ENCODE data around the gene DDI2.

DNA sequence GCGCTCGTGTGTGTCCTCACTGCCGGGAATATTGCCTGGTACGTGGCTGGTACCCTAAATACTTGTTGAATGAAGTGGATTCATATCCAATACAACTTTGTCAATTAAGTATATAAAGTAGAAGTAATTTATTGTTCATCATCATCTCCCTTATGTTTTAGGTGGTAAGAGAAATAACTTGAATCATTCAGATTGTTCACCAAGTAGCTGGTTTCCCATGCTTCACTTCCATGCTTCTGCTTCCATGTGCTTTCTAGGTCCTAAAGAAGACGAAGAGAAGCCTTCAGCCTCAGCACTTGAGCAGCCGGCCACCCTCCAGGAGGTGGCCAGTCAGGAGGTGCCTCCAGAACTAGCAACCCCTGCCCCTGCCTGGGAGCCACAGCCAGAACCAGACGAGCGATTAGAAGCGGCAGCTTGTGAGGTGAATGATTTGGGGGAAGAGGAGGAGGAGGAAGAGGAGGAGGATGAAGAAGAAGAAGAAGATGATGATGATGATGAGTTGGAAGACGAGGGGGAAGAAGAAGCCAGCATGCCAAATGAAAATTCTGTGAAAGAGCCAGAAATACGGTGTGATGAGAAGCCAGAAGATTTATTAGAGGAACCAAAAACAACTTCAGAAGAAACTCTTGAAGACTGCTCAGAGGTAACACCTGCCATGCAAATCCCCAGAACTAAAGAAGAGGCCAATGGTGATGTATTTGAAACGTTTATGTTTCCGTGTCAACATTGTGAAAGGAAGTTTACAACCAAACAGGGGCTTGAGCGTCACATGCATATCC, 78.4 kb downstream of the PRDM2 start:
- PRO-cap = no peak

- PRO-cap = no peak
Observed at GRCh38 chr1:14238625-14239152, 359.8 kb upstream of the KAZN start.

DNA sequence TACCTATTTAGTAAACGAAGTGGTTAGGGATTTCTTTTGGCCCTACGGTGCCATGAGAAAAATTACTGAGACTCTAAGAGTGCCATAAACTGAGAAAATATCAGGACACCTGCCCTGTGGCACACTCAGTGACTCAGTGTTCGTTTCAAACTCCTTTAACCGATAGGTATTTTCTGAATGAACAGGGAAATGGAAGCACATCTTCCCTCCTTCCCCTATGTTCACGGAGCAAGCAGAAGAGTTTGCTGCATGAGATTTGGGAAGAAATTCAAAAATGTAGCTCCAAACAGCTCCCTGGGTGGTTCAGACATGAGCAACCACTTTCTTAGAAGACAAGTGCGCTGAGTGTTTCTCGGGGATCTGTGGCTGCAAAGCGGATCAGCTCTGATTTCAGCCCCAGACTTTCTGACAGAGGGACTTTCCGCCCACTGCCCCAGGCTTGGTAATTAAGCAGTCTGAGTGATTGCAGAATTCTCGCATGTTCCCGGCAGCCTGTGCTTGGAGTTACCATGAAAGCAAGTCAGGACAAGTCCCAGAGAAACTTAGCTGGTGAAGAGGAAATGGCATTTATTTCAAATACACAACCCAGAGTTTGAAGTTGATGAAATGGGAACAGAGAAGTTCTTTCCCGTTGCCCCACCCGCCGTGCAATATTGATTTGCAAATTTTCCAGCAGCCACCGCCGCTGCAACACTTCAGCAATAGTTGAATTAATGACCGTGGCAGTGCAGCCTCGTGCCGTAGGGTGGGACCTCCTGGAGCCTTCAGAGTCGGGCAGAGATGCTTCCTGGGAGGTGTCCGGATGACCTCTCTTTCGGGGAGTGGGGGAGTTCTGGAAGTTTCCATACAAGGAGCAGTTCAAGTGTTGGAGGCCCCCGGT, 134.5 kb downstream of the KAZN start:
- PRO-cap = no peak

DNA sequence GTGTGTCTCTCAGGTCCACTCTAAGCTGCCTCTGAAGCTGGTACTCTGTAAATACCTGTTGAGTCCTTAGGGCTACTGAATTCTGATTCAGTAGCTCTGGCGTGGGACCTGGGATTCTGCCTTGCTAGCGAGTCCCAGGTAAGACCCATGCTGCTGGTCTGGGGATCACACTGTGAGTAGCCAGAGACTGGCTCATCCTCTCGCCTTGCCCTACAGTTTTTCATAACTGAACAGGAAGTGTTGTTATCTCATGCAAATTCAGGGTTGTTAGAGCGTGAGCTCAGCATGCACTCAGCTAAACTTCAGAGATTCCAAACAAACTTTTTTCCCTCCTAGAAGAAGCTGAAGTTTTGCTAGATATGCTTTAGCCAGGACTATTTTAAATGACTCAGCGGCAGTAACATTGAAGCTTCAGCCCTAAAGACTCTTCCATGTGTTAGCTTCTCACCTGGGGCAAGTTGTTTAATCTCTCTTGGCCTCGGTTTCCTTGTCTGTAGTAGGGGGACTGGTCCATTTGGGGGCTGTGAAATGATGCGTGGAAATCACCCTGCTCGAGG, 271.5 kb upstream of the TMEM51 start:
- PRO-cap = no peak

DNA sequence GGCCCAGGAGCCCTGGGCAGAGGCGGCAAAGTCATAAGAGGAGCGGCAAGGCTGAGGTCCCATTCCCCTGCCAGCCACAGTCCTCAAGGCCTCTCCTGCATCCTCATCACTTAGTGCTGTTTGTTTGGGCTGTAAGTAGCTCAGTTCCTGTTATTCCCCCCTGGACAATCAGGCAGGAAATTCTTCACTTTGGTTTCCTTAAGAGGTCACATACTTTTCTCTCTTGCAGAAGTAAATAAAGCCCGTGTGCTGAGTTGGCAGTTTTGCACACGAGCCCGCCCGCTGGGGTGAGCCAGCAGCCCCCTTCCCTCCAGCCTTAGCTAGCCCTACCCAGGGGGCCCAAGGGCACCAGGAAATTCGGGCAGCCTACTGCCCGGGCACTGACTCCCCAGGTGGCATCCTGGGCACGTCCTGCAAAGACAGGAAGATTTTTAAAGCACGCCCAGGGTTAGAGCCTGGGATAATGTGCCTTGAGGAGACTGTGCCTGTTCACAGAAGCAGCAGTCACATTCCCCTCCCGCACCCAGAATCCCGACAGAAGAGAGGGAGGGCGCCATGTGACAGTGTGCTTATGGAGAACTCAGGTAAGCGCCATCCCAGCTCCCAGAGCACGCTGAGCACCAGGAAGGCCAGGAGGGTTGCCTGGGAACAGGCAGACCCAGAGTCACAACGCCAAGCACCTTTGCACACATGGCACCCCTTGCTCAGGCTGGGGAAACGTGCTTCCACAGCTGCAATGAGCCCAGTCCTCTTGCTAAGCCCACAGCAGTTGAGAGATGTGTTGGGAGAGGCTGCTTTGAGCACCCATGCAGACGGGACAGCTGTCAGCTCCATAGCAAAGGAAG, 144.5 kb upstream of the TMEM51 start:
- PRO-cap = no peak

DNA sequence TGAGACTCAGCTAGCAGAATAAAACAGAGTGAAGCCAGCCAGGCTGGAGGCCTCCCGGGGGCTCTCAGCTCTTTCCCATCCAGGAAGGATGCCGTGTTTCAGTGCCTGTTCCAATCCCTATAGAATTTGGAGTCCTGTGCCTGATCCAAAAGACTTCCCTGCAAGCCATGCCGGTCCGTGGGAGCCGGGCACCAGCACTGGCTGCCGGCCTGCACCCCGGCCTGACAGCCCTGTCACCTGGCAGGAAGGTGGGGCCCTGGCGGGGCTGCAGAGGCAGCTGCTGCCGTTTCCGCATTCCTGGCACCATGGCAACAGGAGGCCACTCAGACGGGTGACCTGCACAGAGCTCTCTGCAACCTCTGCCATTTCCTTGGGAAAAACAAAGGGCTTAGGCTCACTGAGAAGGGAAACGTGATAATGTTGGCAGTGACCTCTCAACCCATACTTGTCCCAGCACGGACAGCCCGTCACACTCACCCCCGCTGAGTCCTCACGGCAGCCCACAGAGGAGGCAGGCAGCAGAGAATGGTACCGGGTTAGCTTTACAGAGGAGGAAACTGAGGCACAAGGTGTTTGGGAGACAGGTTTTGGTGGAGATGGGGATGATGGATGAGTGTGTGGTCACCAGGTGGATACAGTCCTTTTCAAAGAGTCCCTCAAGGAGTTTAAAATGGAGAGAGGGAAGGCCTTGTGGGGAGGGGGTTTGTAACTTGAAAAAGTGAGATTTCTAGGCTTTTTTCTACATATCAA, 63.1 kb upstream of the TMEM51 start:
- PRO-cap = no peak

DNA sequence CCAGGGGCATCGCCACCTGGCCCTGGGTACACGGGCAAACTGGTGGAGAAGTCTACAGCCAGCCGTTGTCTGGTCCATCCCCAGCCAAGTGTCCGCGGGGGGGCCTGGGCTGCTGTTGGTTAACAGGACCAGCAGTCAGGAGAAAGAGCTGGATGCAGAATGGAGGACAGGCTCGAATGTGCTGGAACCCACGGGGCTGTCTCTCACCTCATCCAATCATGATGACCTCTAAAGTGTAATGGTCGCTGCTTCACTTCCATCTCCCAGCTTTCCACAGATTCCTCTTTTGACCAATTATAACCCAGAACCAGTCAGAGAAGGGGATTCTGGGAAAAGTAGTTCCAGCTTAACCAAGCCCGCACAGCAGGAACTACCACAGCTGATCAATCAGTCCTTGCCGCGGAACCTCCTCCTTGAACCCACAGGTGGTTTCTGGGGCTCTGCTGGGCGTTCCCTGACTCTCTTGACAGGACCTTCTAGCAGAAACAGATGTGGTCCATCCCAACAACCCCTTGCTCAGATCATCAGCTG, 17.9 kb downstream of the TMEM51 start:
- PRO-cap = no peak

DNA sequence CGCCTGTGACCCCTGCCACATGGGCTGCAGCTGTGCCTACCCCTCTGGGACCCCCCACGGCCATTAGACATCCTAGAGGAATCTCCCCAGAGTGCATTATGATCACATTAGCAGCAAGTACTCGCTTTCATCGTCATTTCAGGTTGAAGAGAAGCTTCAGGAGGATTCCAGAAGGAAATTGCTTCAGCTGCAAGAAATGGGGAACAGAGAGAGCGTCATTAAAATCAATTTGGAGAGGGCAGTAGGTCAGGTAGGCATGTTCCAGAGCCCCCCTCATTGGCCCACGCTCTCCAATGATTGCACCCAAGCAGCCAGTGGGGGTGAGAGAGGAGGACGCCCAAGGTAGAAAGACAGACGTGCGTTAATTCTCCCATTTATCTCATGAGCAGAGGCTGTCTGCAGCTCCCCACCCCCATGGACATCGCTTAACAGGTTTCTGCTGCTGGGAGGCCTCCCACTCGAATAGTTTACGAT, 77.3 kb downstream of the FHAD1 start:
- PRO-cap = no peak

DNA sequence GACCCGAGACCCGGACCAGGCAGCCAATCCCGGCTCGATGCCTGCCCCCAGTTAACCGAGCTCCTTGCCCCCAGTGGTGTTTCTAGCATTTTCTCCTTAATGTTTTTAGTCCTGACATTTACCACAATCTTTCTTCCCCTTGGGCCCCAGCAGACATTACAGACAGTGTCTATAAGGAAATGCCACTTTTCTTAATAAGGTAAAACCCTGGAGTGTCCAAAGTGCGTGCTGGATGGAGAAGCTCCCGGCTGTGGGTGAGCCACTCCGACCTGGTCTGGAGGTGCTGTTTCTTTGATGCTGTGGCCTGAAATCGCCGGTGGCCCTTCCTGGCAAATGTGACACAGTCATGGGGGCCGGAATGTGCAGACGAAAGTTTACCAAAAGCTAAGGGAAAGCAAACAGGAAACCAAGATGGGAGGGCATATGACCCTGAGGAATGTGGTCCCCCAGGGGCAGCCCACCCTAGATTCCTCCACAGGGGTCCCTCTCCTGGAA, 77.8 kb downstream of the FHAD1 start:
- PRO-cap = no peak

DNA sequence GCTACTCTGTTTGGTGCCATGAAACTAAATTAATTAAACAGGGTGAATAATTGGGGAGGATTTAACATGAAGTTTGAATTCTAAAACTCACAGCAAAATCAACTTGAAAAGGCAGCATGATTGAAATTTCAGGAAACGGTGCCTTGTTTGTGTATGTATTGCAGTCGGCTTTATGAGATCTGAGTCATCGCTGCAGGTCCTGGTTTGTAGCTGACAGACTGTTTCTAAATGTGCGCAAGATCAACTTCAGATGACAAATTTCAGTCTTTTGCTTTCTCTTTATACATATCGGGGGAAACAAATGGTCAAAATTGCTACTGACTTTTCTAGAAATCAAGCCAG, 67.7 kb upstream of the EFHD2 start:
- PRO-cap = no peak

GRCh38 chr1:15410325-15411306, 928 bp downstream of the EFHD2 start:
- PRO-cap = no peak

GRCh38 chr1:15429135-15430147, 8.8 kb upstream of the CTRC start:
- PRO-cap = no peak

DNA sequence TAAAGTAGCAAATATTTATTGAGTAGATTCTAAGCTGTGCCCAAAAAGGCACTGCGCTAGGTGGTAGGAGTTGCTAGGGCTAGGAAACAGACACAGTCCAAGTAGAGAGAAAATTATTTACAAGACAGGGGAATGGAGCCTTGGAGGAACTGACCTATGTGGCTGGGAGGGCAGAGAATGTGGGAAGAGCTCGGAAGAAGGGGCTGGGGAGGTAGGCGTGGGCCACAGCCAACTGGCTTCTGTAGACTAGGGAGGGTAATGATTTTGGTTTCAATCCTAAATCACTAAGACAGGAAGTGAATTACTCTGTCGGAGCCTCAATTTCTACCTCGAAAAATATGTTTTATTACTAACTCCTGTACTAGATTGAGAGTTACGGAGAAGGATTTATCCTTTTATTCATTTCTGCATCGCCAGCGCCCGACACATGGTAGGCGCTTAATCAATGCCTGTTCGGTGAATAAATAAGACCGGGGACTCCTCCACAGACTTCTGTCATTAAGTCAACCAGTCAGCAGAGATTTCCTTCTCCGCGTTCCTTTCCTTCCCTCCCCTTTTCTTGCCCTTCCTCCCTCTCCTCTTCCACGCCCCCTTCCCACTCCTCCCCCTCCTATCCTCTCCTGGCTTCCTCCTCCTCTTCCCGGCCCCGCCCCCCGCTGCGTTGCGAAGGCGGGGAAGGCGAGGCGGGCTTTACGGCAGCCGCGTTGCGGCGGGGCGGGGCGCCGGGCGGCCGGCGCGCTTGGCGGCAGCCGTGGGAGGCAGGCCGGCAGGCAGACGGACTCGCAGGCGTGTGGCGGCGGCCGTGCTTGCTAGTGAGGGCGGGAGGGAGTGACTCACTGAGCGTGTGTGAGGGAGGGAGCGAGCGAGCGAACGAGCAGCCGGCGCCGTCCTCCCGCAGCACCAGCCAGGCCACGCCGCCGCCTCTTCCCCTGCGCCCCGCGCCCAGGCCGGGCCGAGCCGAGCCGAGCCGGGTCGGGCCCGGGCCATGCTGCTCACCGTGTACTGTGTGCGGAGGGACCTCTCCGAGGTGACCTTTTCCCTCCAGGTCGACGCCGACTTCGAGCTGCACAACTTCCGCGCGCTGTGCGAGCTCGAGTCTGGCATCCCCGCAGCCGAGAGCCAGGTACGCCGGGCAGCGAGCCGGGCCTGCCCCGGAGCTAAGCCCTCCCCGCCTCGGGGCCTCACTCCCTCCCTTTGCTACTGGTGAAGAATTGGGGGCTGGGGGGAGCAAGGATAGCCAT, at the start of gene DDI2:
Gene DDI2, plus strand, starts transcription at position 773 of the 1,241 bp plus-strand sequence.
- PRO-cap = bidirectional peak, plus-strand start at position 773 of the sequence, minus-strand start at position 462 of the sequence

DNA sequence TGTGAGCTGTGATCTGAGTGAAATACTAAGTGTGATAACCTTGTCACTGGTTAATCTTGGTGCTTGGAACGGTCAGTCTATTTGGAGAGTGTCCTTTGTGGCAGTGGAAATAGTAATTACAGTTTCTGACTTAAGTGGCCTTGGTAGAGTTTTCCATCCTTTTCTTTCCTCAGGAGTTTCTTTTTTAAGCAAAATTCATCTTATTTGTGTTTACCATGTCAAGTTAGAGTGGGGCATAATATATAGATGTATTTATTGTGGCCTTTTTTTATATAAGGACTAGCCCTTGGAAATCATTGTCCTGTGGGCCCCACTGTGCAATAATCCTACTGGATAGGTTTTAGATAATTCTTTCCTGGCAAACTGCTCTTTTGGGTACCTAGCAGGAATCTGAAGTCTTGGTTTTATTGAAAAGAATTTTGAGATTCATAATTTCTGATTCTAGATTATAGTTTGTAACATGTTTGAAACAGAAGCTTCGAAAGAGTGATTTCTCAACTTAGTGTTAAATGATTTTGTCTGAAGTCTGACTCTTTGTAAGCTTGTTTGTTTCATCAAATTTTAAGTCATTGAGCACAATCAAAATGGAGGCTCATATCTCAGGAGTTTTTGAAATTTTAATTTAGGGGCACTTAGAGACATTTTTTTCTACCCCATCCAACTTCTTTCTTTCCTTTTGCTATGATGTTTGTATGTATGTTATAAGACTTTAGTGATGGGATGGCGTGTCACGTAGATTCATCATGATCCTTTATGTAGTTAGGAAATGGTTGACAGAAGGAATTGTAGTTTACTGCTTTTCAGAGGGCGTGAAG, 3.4 kb downstream of the RSC1A1 start:
- PRO-cap = no peak

DNA sequence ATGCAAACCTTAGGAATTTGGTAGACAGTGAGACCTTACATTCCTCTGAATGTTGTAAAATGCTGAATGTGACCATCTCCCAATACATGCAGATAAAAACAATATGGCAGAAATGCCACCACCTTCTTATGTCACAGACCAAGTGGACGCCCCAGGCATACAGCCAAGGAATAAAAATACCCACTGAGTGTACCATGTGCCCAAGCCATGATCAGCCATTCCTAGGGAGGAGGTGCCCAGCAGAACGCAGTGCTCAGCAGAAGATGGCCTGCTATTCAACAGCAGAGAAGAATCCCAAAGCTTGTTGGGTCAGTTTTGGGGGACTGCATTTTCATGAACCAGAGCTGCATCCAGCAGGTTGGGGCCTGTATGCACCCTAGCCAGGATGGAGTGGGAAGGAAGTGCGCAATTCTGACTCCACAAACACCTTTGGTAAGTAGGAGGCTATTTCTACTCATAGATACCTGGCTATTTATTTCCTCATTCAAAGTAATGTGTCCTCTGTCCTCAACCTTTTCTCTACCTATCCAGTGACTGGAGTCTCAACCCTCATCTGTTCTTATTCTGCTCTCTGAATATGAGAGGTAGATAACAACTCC, 2.8 kb upstream of the PLEKHM2 start:
- PRO-cap = no peak

DNA sequence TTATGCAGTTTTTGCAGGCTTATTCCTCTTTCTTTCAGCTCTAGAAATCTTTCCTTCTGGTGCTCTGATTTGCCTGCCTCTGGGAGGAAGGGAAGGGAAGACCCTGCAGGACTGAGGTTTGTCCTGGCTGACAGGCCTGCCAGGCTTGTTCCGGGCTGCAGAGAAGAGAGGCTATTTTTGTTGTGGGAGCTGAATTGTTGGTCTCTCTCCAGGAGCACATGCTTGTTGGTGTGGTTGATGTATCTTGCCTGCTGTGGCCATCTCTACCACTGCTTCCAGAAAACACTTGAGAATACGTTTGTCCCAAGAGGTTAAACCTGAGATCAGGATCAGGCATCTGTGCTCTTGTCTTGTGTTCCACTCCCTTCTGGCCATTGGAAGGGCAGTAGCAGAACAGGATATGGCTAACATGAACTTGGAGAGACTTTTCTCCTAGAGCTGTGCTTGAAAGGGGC, 21.6 kb upstream of the SLC25A34 start:
- PRO-cap = no peak

- PRO-cap = no peak
Observed at GRCh38 chr1:15718246-15718989, 17.6 kb upstream of the SLC25A34 start.

- PRO-cap = no peak
Observed at GRCh38 chr1:15720717-15721682, 15.1 kb upstream of the SLC25A34 start.

- PRO-cap = no peak
Observed at GRCh38 chr1:15724800-15725727, 11.0 kb upstream of the SLC25A34 start.

- PRO-cap = no peak
Observed at GRCh38 chr1:15736822-15737326, 816 bp downstream of the SLC25A34 start.